ENCODE results near the gene ALDOB.

DNA sequence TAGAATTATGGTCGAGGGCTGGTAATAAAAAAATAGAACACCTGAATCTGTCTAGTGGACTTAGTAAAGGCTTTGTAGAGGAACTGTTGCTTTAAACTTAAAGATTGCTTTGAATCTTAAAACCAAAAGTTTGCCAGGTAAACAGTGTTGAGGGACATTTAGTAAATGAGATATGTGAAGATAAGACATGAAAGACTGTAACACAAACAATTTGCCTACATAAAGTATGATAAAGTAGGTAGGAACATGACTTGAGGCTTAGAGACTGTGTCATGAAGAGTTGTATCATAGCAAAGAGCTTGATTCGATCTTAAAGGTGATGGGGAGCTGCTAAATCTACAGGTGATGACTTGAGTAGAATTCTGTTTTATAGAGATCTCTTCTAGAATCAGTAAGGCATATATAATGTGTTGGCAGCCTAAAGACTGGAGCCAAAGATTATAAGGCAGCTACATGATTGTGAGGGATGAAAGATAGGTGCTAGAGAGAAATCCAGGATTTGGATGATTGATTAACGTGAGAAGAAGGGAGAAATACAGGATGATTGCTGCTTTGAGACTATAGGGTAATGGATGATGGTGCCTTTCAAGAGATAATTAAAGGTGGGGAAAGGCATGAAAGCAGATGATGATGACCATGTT lies 6.3 kb downstream of the ZNF189 start:
- PRO-cap, 7 experiments: no peak in any of the 7 experiments
- RAMPAGE, long total RNA, 2 experiments: no peak in any of the 2 experiments

- PRO-cap, 7 experiments: no peak in any of the 7 experiments
- RAMPAGE, long total RNA, 2 experiments: no peak in any of the 2 experiments
These were observed 6.3 kb downstream of the ALDOB start for GRCh38 chr9:101429158-101429782.

- PRO-cap, 7 experiments: no peak in any of the 7 experiments
- RAMPAGE, long total RNA, 2 experiments: start-site peak on the minus strand in 1 of 2 experiments, at chr9:101435773-101435781 at its widest, 9 reads per replicate
These were observed at the start of gene ALDOB for GRCh38 chr9:101435459-101436269. Gene ALDOB (minus strand): TSS chr9:101435774.

DNA sequence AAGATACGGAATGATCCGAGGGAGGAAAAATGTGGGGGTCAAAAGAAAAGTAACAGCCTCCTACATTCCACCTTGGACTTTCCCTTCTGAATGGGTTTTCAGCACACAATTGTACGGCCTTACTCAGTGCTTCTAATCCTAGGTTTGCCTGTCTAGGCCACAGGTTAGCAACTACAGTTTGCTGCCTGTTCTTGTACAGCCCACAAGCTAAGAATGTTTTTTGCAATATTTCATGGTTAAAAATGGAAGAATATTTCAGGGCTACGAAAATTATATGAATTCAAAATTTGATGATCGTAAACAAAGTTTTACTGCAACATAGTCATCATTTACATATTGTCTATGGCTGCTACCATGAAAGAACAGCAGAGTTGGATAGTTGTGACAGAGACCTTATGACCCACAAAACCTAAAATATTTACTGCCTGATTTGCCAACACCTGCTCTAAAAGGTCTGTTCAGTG lies 599 bp upstream of the PGAP4 start:
- PRO-cap, 7 experiments: peak in 5 of 7 experiments; most common minus-strand start position 146 of the sequence (in 3)
- RAMPAGE, long total RNA, 2 experiments: no peak in any of the 2 experiments

- PRO-cap, 7 experiments: no peak in any of the 7 experiments
- RAMPAGE, long total RNA, 2 experiments: no peak in any of the 2 experiments
These were observed 25.1 kb downstream of the ABCA1 start for GRCh38 chr9:104902789-104903222.

DNA sequence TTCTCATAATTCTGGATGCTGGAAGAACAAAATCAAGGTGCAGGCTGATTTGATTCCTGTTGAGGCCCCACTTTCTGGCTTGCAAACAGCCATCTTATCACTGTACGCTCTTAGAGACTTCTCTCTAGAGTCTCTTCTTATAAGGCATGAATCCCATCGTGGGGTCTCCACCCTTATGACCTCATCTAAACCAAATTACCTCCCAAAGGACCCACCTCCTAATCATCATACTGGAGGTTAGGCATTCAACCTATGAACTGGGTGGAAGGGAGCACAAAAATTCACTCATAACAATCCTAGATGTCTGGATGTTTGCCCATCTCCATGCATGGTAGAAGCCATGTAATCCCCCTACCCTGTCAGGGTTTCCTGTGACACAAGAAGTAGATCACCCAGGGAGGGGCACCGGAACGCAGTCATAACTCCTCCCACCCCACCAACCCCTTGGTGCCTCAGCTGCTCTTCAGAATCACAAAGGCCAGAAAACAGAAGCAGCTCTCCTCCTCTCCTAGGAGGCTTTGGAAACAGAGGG lies 65.1 kb upstream of the ABCA1 start:
- PRO-cap, 7 experiments: no peak in any of the 7 experiments
- RAMPAGE, long total RNA, 2 experiments: no peak in any of the 2 experiments

GRCh38 chr9:105418524-105418976 lies 29.3 kb upstream of the FSD1L start:
- PRO-cap, 7 experiments: no peak in any of the 7 experiments
- RAMPAGE, long total RNA, 2 experiments: no peak in any of the 2 experiments

DNA sequence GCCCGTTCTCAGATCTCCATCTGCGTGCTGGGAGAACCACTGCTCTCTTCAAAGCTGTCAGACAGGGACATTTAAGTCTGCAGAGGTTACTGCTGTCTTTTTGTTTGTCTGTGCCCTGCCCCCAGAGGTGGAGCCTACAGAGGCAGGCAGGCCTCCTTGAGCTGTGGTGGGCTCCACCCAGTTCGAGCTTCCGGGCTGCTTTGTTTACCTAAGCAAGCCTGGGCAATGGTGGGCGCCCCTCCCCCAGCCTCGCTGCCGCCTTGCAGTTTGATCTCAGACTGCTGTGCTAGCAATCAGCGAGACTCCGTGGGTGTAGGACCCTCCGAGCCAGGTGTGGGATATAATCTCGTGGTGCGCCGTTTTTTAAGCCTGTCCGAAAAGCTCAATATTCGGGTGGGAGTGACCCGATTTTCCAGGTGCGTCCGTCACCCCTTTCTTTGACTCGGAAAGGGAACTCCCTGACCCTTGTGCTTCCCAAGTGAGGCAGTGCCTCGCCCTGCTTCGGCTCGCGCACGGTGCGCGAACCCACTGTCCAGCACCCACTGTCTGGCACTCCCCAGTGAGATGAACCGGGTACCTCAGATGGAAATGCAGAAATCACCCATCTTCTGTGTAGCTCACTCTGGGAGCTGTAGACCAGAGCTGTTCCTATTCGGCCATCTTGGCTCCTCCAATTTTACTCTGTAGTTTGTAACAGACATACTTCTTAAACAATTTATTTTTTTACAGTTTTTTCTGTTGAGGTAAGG lies 88.2 kb downstream of the TMEM38B start:
- PRO-cap, 7 experiments: no peak in any of the 7 experiments
- RAMPAGE, long total RNA, 2 experiments: no peak in any of the 2 experiments

DNA sequence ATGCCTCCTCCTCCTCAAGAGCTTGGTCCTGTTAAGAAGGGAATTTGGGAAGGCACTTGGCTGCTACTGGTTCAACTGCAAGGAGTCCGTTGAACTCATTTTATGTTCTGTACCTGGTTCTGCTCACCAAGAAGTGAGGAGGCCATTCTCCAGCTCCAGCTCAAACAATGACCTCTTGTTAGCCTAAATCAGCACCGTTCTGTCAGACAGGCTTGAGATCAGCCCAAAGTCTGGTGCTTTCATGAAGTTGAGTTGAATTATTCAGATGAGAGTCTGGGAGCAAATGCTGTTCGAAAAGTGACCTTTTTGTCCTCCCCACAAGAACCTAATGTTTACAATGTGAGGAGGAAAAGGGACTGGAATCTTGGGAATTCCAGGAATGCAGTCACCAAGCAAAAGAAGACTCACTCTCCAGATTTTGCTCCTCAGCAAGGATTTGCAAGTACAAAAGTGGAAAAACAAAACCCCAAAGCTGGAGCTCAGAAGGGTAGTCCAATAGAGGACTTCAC lies 217.1 kb downstream of the TMEM38B start:
- PRO-cap, 7 experiments: no peak in any of the 7 experiments
- RAMPAGE, long total RNA, 2 experiments: no peak in any of the 2 experiments

DNA sequence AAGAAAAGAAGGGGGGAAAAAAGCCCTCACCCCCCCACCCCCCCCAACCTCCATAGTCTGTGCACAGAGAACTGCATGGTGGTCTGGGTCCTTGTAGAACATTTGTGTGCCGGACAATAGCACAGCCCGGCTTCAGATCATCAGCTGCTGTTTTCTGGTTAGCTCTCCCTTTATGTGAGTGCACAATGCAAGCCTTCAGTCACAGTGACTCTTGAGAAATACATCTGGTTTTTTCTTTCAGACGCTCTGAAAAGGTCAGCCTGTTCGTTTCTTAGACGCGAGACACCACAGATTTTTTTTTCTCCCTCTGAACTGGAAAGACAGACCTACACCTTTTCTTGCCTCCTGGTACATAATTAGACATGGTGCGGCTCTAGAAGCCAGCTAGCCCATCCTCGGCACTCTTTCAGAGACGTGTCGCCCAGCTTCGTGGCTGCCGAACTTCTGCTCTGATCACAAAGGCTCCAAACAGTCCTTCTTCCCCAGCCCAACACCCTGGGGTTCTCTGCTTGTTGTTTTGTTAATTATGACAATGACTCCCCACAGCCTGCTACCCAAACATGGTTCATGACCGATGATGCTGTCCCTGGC lies 241.6 kb upstream of the ZNF462 start:
- PRO-cap, 7 experiments: no peak in any of the 7 experiments
- RAMPAGE, long total RNA, 2 experiments: no peak in any of the 2 experiments

GRCh38 chr9:106675614-106676499 lies 187.1 kb upstream of the ZNF462 start:
- PRO-cap, 7 experiments: no peak in any of the 7 experiments
- RAMPAGE, long total RNA, 2 experiments: no peak in any of the 2 experiments

DNA sequence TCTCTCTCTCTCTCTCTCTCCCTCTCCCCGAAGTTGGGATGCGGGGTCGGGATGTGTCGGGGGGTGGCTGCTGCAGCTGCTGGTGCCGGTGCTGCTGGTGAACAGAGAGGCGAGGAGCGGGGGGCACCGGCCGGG lies 992 bp downstream of the ZNF462 start:
- PRO-cap, 7 experiments: peak in 7 of 7 experiments; most common plus-strand start position 39 of the sequence (in 7)
- RAMPAGE, long total RNA, 2 experiments: no peak in any of the 2 experiments

DNA sequence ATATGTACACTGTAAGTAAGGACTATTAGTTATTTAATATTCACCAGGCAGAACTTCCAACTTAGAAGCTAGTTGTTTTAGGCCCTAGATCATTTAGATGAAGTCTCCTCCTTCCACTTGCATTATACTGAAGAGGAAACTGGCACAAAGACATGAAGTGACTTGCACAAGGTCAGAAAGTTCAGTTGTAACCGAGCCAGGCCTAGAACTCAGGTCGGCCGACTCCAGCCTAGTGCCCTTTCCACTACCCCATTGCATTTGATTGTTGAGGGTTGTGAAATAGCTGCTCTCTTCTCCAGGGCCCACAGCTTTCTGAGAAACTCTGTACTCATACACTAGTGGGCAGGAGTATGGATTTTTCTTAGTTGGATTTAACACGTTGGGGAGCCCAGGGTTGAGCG lies 5.6 kb downstream of the ZNF462 start:
- PRO-cap, 7 experiments: no peak in any of the 7 experiments
- RAMPAGE, long total RNA, 2 experiments: no peak in any of the 2 experiments

- PRO-cap, 7 experiments: no peak in any of the 7 experiments
- RAMPAGE, long total RNA, 2 experiments: no peak in any of the 2 experiments
These were observed 57.9 kb downstream of the ZNF462 start for GRCh38 chr9:106920725-106921387.

GRCh38 chr9:106928985-106929946 lies 66.3 kb downstream of the ZNF462 start:
- PRO-cap, 7 experiments: no peak in any of the 7 experiments
- RAMPAGE, long total RNA, 2 experiments: no peak in any of the 2 experiments

GRCh38 chr9:106962543-106963092 lies 99.7 kb downstream of the ZNF462 start:
- PRO-cap, 7 experiments: peak in 1 of 7 experiments; most common plus-strand start chr9:106962889 (in 1)
- RAMPAGE, long total RNA, 2 experiments: no peak in any of the 2 experiments

DNA sequence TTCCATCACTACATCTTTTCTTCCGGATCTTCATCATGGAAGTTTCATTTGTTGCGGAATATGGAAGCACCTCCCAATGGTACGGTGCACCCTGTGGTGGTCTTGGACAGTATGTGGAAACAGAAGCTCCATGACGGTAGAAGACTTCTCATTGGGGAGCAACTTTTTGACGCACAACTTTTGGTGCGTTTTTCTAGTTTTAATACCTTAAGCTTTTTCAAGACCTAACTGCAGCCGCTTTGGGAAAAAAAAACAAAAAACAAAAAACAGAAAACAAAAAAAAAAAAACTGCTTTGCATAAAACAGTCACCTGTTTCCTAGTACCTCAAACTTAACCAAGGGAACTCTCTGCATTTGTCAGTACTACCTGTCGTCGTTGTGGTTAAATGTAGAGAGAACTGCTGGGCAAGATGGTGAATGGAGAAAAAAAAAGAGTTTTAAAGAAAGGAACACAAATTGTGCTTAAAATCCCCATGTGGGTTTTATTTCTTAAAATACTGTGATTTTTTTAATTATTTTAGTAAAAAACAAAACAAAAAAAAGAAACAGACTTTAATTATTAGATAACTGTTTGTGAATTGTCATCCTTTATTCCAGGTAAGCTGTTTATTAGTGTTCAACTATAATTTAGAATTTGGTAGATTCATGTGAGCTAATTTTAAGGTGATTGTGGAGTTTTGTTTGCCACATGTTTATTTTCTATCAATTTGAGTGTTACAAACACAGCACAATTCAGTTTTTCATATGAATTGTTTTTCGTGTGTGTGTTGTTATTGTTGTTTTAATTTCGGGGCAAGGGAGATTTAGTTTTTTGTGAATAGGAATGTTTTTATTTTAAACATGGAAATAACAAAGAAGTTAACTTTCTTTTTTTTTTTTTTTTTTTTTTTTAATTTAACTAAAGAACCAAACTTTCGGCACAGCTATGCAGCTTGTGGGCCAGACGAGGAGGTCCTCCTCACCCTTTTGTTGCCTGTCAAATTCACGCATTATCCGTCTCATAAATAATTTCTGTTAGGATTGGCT lies 148.6 kb downstream of the ZNF462 start:
- PRO-cap, 7 experiments: no peak in any of the 7 experiments
- RAMPAGE, long total RNA, 2 experiments: no peak in any of the 2 experiments

DNA sequence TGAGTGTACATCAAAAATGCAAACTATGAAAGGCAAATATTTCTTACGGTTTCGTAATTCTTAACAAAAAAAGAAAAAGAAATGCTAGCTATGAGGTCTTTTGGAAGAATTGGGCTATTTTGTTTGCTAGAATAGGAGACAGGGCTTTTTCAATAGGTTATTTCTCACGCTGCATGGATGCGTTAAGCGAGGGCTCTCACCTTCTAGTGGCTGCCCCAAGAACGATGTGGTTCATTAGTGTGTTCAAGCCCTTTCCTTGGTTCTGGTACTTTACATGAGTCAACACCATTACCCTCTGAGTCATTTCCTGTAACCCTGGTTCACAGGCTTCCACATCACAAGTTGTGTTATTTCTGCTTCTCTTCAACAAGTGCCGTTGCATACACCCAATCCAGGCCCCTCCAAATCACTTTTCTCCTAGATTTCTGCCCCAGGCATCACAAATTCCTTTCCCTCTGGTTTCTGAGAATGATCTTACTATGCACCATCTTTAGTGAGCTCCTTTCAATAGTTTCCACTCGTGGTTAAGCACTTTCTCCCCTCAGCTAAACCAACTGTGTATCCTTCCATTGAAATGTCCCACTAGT lies 69.6 kb upstream of the RAD23B start:
- PRO-cap, 7 experiments: no peak in any of the 7 experiments
- RAMPAGE, long total RNA, 2 experiments: no peak in any of the 2 experiments

GRCh38 chr9:107281119-107281689 lies 1.9 kb upstream of the RAD23B start:
- PRO-cap, 7 experiments: no peak in any of the 7 experiments
- RAMPAGE, long total RNA, 2 experiments: no peak in any of the 2 experiments

DNA sequence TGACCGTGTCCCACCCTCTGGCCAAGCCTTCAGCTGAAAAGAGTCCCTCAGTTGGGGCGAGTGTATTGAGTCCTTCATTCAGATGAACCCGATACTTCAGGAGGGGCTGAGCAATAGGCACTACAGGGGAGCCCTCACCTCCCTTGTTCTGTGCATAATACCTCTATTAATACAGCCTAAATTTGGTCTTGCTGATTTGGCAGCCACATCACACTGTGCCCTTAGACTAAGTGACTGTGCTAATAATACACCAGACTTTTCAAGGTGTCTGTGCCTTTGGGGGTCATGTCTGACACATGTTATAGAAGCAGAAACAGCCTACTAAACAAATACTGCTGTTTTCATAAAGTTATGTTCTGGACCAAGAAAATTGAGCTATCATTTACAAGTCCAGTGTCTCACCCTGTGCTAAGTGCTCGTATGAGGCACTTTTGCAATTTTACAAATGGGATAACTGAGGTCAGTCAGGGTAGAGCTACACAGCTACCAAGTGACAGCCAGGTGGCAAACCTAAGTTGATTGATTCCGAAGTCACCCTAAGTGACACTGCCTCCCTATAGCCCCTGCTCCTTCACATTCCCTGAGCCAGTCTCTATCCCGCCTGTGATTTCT lies 56.0 kb downstream of the RAD23B start:
- PRO-cap, 7 experiments: no peak in any of the 7 experiments
- RAMPAGE, long total RNA, 2 experiments: no peak in any of the 2 experiments